Natural killer cell (primary cell): Measurements from ENCODE around the genes SLC35E3, CPSF6 and BEST3.

DNA sequence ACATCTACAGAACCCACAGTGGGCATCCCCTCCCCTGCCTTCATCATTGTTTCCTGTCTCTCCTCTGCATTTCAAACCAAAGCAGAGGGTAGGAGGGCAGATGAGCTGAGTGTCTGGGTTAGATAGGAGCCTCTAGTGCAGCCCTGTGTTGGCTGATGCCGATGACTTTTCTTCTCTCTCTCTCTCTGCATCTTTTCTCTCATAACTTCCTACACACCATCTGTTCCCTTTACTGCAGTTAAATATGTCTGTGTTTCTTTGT lies 8.6 kb upstream of the IL26 start:
- PRO-cap = no peak

DNA sequence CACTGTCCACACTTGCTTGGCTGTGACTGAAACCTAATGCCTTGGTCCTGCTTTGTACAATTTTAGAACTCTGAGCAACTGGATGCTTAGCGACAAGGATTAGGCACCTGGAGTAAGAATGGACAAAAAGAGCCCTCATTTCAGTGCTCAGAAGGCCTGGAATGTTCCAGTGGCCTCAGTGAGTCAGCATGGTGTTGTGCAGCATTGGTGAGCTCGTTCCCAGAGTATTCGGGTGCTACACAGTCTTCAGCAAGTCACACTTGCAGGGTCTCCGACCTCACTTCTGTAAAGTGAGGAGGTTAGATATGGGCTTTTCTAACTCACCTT lies 107.9 kb upstream of the MDM1 start:
- PRO-cap = no peak

GRCh38 chr12:68539110-68539636 lies 71.5 kb upstream of the RAP1B start:
- PRO-cap = no peak

GRCh38 chr12:68625845-68626111 lies 15.1 kb downstream of the RAP1B start:
- PRO-cap = no peak

GRCh38 chr12:68626352-68627391 lies 16.0 kb downstream of the RAP1B start:
- PRO-cap = no peak

- PRO-cap = no peak
Observed at GRCh38 chr12:68673832-68674299, 12.9 kb upstream of the NUP107 start.

GRCh38 chr12:68745708-68746489 lies at the start of gene SLC35E3:
Gene SLC35E3 (plus strand): TSS chr12:68746176.
- PRO-cap = bidirectional peak, plus-strand start at chr12:68746219, minus-strand start at chr12:68746069

GRCh38 chr12:68784070-68784506 lies 23.9 kb upstream of the MDM2 start:
- PRO-cap = no peak

GRCh38 chr12:68828343-68829110 lies 20.6 kb downstream of the MDM2 start:
- PRO-cap = no peak

DNA sequence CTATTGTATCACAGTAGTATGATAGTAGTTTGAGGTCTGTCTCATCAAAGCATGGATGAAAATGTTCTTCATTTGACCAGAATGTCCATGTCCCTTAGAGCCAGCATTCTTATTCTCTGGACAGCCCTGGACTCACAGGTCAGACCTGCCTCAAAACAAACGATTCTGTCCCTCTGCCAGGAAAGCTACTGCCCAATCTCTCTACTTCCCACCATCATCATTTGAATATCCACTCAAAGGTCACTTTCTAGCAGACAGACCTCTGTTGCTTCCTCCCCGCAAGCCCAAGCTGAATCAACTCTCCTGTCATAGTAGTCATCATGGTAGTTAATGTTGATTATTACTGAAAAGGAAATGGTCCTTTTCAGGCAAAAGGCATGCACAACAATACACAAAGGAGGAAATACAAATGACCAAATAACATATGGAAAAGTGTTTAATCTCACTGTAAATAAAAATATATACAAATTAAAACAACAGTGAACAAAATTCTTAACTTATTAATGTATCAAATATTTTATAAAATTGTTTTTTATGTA lies 39.6 kb upstream of the CPM start:
- PRO-cap = no peak

DNA sequence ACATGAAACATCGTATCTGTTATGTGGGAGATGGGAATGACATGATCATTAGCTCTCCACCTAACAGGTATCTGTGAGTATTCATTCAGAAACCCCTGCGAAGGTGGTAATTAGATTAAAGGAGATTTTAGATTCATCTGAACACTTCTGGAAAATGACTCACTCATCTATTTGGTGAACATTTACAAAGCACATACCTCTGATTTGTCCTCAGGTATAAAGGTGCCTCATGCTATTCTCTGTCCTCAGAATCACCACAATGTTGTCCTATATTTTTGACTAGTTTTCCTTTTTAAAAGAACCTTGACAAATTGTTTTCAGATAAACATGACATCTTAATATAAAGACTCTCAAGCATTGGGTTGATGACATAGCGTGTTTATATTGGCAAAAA lies 132.1 kb upstream of the CPM start:
- PRO-cap = no peak

- PRO-cap = no peak
Observed at GRCh38 chr12:69125693-69125892, 113.8 kb upstream of the CPSF6 start.

- PRO-cap = bidirectional peak, plus-strand start at chr12:69239599, minus-strand start at chr12:69239426
Observed at GRCh38 chr12:69239140-69239716, at the start of gene CPSF6. Gene CPSF6 (plus strand): TSS chr12:69239569.

DNA sequence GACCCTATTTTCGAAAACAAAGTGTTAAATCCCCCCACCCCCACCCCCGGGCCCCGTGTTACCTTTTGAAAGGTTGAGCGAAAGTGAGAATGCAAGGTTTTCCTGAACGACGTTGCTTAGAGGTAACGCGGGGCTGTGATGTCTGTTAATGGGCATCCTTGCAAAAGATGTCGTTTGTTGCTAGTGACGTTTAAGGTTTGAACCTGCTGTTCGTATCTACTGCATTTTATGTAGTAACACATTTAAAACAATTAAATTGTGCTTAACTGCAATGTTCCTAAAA lies 1.2 kb downstream of the CPSF6 start:
- PRO-cap = no peak

DNA sequence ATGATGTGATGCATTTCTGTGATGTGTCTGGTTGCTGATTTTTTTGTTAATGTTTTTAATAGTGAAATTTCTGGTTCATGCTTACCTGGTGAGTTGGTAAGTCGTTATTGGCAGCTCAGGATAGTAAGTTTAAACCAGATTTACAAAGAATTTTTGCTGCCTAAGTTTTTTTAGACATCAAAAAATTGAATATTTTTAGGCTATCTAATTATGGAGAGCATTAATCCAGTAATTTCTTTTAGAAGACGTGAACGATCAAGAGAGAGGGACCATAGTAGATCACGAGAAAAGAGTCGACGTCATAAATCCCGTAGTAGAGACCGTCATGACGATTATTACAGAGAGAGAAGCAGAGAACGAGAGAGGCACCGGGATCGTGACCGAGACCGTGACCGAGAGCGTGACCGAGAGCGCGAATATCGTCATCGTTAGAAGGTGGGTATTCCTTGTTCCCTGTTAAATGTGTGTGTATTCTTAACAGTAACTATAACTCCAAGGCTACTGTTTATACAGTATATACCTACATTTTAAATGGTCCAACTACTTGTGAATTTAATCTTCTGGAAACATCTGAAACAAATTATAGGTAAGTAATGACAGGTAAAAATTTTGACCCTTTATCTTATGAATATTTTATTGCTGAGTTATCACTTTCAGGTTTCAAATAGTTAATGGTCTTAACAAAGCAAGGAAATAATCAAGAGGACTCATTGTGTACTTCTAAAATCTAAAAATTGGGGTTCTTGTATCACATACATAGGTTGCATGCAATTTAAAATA lies 22.9 kb downstream of the CPSF6 start:
- PRO-cap = no peak

GRCh38 chr12:69699246-69699652 lies at the start of gene BEST3:
Gene BEST3 (minus strand): TSS chr12:69699303.
- PRO-cap = no peak

DNA sequence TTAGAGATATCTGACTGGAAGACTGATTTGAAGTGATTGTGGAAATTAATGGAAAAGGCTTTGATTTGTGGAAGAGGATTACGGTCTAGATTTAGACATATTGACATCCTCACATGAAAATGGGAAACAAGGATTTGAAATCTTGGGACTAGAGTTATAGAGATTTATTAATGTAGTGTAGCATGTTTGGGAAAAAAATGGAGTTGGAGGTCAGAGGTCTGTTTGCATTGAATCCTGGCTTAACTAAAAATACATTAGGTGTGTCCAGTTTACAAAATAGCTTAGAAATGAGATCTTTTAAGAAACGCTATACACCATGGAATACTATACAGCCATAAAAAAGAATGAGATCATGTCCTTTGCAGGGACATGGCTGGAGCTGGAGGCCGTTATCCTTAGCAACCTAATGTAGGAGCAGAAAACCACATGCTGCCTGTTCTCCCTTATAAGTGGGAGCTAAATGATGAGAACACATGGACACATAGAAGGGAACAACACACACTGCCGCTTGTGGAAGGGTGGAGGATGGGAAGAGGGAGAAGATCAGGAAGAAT lies 14.2 kb upstream of the MYRFL start:
- PRO-cap = no peak

GRCh38 chr12:69819989-69820486 lies 5.0 kb upstream of the MYRFL start:
- PRO-cap = no peak

DNA sequence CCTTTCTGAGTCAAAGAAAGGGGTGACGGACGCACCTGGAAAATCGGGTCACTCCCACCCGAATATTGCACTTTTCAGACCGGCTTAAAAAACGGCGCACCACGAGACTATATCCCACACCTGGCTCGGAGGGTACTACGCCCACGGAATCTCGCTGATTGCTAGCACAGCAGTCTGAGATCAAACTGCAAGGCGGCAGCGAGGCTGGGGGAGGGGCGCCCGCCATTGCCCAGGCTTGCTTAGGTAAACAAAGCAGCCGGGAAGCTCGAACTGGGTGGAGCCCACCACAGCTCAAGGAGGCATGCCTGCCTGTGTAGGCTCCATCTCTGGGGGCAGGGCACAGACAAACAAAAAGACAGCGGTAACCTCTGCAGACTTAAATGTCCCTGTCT lies 188.2 kb downstream of the MYRFL start:
- PRO-cap = no peak

DNA sequence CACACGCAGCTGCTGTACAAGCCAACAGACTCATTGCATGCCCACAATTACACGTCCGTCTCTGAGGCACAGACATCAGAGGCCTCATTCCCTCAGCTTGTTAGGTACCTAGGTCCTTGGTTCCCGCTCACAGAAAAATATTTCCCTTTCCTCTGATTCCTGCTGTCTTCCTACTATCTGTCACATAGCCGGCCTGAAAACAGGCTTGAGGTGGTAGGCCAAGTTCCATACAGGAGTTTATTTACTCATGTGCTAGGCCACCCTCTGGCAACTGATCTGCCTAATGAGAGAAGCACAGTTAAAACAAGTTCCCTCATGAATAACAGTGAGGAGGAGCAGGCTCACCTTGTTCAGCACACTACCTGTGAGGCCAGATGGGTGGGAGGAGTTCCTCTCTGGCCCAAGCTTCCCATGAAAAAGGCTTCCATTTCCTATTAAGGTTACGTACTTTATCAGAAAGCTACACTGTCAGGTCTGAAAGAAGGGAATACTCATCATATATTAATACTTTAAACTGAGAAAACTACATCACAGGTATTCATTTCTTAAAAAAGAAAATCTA lies 206.0 kb downstream of the MYRFL start:
- PRO-cap = no peak